Metastatic Breast Carcinoma in the Brain (tissue), 10 donors: ENCODE data around the genes TMC5 and PDILT.

DNA sequence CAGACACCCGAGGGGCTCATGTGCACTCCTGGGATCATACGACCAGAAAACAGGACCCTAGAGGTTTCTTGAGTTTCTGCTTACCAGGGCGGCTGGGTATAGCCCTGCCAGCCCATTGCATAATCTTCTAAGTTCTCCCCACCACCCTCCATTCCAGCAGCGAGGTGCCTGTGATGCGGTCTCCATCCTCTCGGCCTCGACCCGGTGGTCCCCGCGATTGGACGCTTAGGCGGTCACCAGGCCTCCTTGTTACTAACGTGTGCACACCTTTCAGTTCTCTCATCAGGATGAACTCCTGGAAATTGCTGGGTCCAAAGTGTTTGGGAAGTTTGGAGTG lies 8.7 kb upstream of the NOMO2 start:
- PRO-cap, 10 experiments: no peak in any of the 10 experiments

- PRO-cap, 10 experiments: no peak in any of the 10 experiments
Observed at GRCh38 chr16:18789130-18789668, 935 bp downstream of the RPS15A start.

GRCh38 chr16:18794539-18794759 lies 4.3 kb upstream of the RPS15A start:
- PRO-cap, 10 experiments: no peak in any of the 10 experiments

DNA sequence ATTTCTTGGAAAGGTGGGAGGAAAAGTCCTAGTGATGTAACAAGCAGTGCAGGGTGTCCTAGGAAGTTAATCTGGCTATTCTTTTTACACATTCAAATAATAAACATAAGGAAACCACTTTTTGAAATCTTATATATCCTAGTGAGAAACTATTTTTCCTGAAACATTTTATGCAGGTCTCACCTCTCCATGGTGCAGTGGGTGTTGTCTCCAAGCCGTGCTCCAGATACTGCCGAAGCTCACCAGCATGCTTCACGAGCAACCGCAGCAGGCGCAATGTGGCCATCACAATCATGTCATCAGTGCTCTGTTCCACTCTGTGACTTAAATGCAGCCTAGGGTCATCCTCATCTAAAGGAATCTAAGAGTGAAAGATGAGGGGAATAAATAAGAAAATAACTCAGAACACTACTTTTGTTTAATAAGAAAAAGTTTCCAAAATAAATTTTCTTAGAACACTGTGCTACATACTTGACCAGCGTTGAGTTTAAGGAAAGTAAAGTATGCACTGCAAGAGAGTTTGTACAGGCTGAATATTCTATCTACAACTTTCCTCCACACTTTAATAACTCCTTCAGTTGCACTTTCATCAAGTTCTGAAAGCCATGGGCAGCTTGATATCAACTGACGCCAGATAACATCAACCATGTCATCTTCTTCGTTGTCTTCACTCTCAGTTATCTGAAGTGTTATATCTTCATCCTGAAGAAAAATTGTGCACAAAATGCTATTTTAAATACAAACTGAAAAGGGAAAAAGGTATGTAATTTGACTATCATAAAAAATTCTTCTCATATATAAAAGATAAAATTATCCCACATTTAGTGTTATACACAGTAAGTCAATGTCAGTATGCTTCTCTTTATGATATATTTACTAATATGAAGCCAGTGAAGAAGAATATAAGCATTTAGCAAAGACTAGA lies 48.7 kb upstream of the ARL6IP1 start:
- PRO-cap, 10 experiments: no peak in any of the 10 experiments

GRCh38 chr16:18861147-18861928 lies 60.0 kb upstream of the ARL6IP1 start:
- PRO-cap, 10 experiments: no peak in any of the 10 experiments

DNA sequence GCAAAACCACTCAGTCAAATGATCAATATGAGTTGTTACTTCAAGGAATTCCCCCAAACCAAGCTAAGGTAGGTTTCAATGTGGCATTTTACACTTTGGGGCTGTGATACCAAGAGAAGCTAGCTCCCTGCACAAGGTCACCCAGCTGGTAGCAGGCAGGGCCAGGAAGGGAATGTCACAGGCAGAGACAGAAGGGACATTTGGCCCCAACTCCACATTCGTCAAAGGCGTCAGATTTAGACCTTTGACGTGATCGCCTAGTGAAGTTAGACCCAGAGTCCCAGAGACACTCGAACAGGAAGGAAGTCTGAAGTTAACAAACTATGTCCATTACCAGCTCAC lies 5.5 kb upstream of the SMG1 start:
- PRO-cap, 10 experiments: no peak in any of the 10 experiments

- PRO-cap, 10 experiments: peak in 5 of 10 experiments; most common plus-strand start chr16:19131350 (in 4); most common minus-strand start chr16:19131215 (in 4)
Observed at GRCh38 chr16:19130617-19131659, 17.2 kb downstream of the ITPRIPL2 start.

DNA sequence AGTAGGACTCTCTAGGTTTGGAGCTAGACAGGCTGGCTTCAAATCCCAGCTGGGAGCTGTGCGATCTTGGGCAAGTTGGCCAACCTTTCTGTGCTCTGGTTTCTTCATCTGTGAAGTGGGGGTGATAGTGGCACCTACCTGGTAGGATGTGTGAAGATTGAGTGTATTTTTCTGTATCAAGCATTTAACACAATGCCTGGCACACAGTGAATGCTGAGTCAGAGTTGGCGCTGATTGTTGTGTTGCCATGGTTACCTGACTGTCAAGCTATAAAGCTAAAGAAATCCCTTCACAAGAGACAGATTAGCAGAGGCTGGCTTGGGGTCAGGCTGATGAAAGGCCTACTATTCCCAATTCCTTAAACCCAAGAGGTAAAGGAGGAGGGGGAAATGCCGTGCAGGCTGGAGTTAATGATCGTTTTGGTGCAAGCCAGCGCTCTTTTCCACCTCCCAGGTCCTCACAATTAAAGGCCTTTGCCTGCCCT lies 5.9 kb downstream of the CLEC19A start:
- PRO-cap, 10 experiments: peak in 1 of 10 experiments; most common plus-strand start position 301 of the sequence (in 1)

DNA sequence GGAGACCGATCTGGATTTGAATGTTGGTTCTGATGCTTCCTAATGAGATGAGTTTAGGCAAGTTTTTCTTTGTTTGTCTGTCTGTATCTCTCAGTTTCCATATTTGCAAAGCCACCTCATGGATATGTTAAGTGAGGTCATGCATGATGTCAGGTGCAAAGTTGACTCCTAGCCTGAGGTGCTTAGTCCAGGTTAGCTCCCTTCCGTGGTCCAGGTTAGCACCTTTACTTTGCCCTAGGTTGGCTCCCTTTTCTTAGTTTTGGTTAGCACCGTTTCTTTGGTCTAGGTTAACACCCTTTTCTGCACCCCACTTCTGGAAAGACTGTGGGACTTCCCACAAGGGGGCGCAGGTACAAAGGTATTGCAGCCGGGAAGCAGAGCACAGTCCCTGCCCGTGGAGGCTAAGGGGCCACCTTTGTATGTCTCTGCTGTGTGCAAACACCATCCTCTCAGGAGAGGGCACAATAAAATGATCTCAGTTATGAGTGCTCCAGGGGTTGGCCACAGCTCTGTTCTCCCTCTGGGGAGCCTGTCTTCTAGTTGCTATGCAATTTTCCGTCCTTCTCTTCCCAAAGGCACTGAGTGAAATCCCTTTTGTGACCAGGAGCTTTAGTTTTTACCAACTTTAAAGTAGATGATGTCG lies 28.5 kb upstream of the TMC5 start:
- PRO-cap, 10 experiments: peak in 1 of 10 experiments; most common plus-strand start position 382 of the sequence (in 1)

GRCh38 chr16:19417316-19418429 lies at the start of gene TMC5:
Gene TMC5, plus strand, starts transcription at chr16:19417883.
- PRO-cap, 10 experiments: peak in 4 of 10 experiments; most common plus-strand start chr16:19417916 (in 3); most common minus-strand start chr16:19417734 (in 4)

DNA sequence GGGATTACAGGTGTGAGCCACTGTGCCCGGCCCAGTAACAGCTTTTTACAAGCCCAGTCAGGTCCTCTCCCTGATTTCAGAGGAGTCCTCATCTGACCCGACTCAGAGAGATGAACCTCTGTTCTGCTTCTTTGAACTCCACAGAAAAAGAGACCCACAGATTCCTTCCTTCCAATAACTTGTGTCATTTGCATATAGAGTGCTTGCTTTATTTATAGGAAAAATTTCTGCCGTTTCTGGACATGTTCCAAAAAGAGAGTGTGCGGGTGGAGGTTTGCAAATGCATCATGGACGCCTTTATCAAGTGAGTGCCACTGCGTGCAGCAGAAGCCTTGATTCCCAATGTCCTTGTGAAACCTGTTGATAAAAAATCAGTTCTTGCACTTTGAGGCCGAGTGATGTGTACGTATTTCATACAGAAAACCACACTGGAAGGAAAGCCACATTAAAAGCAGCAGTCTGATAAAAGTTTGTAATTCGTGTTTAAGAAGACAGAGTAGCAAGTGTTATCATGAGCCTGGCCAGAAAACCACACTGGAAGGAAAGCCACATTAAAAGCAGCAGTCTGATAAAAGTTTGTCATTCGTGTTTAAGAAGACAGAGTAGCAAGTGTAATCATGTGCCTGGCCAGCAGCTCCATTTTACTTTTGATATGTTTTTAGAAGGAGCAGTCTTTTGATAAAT lies 78.1 kb downstream of the KNOP1 start:
- PRO-cap, 10 experiments: no peak in any of the 10 experiments

GRCh38 chr16:19708420-19708800 lies 9.6 kb downstream of the KNOP1 start:
- PRO-cap, 10 experiments: peak in 1 of 10 experiments; most common plus-strand start chr16:19708712 (in 1); most common minus-strand start chr16:19708580 (in 1)

DNA sequence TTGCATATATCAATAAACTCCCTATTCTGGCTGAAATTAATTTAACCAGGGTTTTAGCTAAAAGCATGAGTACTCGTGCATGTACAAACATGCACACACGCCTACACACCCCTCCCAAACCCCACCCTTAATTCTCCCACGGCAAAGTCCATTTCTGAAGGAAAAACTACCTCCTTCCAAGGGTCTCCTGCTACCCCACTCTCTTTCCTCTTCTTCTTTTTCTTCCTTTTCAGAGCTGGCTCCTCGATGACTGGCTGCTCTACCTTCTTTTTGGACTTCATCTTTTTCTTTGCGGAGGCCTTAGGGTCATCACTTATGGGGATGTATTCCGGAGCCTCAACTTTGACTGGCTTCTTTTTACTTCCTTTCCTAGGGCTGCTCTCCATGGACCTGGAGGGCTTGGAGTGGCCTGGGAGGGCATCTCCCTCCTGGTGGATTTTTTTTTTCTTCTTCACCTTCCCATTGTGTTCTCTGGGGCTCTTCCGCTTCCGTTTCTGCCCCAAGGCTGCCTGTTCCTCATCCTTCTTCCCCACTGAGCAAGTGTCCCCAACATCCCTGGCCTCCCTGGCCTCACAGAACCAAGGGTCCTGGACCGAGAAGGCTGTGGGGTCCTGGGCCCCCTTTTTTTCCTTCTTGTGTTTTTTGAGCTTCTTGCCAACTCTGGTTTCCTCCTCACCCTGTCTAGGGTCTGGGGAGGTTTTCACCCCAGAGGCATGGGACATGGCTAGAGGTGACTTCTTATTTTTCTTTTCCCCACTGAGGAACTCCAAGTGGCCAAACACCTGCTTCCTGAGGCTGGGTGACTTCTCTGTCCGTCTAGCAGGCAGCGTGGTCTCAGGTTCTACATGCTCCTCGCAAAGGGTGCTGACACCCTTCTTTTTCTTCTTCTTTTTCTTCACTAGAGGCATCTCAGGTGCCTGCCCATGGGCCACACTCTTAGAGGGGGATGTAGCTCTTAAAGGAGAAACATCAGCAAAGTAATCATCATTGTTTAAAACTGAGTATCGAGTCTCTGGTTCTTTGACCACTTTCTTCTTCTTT lies 3.8 kb downstream of the KNOP1 start:
- PRO-cap, 10 experiments: no peak in any of the 10 experiments

- PRO-cap, 10 experiments: no peak in any of the 10 experiments
Observed at GRCh38 chr16:19860381-19861155, 24.1 kb downstream of the GPRC5B start.

DNA sequence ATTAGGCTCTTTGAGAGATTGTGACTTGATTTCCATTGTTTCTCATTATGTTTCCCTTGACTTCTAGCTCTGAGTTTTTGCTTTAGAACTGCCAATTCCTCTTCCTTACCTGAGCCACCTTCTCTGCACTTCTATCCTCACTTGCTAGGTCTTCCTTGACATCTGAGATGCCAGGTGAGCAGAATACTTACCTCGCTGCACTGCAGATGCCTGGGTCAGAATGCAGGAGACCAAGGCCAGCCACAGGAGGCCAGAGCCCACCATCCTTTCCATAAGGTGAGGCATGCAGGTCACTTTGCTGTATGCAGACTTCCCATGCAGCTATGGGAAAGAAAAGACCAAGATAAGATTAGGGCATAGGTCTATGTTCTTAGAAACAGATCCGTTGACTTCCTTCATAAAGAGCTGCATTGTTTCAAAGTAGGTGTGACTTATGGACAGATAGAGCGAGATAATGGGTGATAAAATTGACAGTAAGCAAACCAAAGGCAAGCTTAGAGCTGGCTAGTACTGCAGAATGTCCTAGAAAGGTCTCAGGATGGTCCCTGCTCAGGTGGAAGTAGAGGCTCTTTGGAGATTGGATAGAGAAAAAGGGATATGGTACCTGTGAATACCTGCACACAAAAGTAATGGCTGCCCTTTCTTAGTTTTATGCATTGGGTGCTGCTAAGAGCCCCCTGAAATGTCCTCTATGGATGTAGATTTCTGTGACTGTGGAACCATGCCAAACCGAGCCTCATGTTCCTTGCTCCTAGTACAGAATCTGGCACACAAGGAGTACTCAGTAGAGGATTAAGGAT lies 966 bp downstream of the GP2 start:
- PRO-cap, 10 experiments: no peak in any of the 10 experiments

- PRO-cap, 10 experiments: no peak in any of the 10 experiments
Observed at GRCh38 chr16:20404609-20404880, at the start of gene PDILT. Gene PDILT, minus strand, starts transcription at chr16:20404737.

GRCh38 chr16:20409700-20410031 lies 332 bp downstream of the ACSM5 start:
- PRO-cap, 10 experiments: no peak in any of the 10 experiments

GRCh38 chr16:20424239-20424868 lies 15.0 kb downstream of the ACSM5 start:
- PRO-cap, 10 experiments: no peak in any of the 10 experiments

DNA sequence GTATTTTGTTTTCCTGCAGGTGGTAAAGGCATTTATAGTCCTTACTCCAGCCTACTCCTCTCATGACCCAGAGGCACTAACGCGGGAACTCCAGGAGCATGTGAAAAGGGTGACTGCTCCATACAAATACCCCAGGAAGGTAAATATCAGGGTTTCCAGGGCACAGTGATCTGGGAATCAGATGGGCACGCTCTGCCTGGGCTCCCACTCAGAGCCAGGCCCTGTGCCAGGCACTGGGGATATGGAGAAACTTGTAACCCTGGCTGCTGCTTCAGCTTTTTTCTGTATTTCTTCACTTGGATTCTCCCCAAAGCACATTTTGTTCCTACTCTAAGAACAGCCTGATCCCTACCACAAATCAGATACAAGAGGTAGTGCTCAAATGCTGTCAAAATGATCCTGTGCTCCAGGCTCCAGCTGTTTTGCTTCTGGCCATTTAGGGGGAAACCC lies 11.5 kb upstream of the ACSM2A start:
- PRO-cap, 10 experiments: no peak in any of the 10 experiments

GRCh38 chr16:20586032-20586525 lies 9.9 kb upstream of the ACSM2B start:
- PRO-cap, 10 experiments: no peak in any of the 10 experiments